ReNcell CX (cell line): Measurements from ENCODE around the genes EFCAB5, ATAD5 and NF1.

DNA sequence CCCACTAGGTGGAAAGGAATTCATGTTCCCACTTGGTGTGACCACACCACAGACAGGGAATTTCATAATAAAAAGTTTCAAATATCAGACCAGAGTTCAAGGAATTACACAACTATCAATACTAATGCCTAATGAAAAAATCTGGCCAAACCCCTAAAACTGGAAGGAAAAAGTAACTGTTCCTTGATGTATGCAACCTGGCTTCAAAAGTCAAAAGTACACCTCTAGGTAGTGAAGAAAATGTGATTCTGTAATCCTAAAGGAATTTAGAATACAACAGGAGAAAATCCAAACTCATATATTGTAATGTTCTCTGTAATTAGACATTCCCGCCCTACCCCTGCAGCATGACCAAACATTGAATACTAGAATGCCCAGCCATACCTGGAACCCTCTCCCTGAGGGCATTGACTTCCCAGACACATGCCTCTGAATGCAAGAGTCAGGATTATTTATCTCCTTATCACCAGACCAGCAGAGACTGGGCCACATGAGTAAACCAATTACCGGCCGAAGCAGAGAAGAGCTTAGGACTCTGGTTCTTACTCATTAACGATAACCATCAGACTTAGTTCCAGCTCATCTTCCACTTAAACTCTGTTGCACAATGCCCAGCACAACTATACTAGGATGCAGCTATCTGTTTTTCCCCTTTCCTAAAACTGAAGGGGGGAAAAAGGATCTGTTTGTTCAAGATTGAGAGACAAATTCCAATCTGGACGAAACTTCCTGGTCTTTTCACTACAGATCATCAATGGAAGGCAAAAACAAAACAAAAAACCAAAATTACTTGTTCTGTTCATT, 88.1 kb upstream of the CORO6 start:
- PRO-cap = no peak

DNA sequence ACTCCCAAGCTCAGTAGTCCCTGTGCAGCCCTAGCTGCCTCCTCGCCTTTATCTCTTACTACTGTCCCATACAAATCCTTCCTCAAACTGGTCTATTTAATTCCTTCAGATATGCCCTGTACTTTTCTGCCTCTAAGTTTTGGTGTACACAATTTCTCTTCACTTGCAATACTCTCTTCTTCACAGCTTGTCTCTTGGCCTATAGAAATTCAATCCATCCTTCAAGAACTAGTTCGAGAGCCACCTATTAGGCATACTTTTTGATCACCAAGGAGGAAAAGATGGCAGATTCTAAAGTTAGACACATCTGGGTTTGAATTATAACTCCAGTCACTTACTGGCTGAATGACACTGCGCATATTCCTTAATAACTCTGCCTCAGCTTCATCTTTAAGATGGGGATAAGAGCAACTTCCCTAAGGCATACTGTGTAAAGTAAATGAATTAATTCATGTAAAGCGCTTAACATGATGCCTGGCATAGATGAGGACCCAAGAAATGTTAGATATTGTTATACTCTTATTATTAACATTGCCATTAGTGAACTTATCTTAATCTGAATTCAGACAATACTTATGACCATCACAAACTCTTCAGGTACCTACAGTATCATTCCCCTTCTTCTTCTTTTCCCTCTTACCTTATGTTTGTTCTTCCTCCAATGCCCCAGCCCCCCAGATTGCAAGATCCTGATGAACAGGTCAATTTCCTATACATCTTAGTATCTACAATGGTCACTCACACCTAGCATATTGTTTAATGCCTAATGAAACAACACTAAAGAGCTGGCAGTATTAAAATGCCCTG, 3.2 kb downstream of the SSH2 start:
- PRO-cap = no peak

GRCh38 chr17:29930416-29930744, 352 bp upstream of the SSH2 start:
- PRO-cap = no peak

DNA sequence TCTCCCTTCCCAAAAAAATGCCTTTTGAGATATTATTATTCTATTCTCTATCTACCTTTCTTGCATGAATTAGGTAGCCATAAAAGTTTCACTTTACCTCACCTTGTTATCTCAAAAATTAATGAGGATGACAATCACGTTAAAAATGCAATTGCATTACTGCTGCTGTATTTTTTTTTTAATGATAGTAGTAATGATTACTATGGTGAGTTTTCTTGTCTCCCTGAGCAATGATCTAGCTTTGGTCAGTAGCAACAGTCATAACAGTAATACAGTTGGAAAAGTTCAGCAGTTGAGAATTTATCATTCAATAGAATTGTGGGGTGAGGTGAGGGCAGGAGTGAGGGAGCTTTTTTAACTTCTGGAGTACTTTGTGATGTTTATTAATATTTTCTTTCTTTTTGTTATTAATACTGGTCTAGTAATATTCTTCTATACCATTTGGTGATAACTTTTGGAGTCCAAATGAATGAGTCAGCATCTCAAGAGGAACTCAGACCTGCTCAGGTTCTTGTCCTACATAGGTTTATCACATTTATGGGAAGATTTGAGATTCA, at the start of gene EFCAB5:
Gene EFCAB5 (plus strand): TSS at position 303 of the 557 bp plus-strand sequence.
- PRO-cap = no peak

- PRO-cap = no peak
These were observed 56.4 kb downstream of the SLC6A4 start for GRCh38 chr17:30178926-30179673.

DNA sequence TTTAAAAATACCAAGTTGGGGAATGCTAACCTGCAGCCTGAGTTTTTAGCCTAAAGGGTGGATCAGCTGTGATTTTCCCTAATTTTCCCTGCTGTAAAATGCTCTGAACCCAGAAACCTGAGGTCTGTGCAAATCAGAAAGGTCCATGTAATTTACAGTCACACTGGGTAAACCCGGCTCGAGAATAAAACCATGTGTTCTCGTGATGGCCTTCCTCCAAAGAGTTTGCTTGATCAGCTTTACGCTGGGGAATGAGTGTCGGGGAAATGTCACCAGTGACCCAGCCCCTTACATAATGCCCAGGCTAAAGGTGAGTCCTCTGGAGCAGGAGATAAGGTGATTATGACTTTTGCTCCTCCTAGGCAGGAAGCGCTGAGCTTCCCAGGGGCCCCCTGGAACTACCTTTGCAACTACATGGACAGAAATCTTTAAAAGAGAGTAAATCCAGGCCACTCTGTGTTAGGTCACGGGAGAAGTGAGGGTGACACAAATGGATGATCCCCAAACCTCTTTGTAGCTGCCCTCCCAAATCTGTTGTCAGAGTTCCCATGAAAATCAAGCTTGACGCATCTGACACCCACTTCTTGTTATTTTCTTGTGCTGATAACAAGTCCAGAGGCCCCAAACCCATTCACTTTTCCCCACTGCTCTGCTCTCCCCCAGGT, 15.6 kb downstream of the SLC6A4 start:
- PRO-cap = no peak

DNA sequence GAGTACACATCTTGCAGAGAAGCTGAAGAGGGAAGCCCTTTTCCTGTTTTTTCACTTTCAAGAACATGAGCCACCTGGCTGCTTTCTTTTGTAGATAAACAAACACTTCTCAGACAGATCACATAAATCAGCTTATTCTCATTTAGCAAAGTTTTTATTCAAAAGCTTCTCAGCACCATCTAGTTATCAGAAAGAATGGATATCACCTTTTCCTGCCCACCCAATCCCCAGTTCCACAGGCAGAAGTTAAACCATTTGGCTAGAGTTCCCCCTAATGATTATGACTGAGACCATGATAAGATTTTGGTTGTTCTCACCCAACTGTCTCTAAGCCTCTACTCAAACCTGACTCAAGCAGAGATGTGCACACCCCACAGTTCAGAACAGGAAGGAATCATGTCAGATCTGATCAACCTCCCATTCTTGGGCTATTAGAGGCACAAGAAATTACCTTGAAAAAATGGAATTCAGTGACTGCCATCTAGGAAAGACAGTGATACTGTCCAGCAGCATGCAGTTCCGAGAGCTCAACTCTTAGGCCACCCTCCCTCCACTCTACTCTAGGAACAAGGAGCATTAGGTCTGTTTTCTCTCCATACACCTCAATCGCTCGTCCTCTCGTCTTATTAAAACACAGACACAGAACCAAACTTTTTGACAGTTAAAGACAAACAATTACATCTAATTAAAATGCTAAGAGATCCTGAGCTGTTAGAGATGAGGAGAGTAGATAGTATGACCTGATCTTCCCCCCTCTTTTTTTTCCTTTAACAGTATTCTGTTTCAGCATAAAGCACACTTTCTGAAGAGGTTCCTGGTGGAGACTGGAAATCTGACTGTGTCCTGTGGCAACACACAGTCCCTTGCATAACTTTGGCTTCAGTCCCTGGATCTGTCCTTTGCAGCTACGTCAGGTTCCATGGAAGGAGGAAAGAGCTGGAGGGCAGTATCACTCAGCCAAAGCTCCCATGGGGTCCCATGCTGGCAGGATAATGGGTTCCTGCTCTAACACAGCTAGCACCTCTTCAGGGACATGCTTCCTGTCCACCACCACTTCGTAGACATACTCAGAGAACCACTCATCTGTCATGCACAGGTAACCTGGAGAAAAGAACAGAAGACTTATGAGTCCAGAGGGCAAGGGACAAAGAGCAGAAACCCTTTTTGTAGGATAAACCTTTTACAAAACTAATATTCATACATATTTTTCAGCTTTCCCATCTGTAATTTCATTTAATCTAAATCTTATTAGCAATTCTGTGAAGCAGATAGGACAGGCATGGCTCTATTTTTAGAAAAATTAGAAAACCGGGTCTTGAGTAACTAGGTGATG, 13.0 kb upstream of the SLC6A4 start:
- PRO-cap = no peak

- PRO-cap = no peak
These were observed 2.6 kb downstream of the BLMH start for GRCh38 chr17:30289265-30289504.

DNA sequence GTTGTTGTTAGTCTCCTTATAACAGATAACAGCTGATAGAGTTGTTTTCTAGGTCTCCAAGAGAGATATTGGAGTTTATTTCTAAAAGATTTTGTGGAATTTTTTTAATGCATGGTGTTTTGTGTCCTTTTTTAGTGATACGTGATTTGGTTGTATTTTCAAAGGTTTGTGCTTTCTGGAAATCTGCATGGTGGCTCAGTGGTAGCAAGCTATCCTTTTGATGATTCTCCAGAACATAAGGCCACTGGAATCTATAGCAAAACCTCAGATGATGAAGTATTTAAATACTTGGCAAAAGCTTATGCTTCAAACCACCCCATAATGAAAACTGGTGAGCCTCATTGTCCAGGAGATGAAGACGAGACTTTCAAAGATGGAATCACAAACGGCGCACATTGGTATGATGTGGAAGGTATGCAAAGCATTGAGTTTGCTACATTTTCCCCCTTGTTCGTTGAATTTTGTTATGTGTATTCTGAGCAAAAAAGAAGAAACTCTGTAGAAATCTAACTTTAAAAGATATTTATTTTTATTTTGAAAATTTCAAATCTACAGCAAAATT, 6.2 kb downstream of the CPD start:
- PRO-cap = no peak

DNA sequence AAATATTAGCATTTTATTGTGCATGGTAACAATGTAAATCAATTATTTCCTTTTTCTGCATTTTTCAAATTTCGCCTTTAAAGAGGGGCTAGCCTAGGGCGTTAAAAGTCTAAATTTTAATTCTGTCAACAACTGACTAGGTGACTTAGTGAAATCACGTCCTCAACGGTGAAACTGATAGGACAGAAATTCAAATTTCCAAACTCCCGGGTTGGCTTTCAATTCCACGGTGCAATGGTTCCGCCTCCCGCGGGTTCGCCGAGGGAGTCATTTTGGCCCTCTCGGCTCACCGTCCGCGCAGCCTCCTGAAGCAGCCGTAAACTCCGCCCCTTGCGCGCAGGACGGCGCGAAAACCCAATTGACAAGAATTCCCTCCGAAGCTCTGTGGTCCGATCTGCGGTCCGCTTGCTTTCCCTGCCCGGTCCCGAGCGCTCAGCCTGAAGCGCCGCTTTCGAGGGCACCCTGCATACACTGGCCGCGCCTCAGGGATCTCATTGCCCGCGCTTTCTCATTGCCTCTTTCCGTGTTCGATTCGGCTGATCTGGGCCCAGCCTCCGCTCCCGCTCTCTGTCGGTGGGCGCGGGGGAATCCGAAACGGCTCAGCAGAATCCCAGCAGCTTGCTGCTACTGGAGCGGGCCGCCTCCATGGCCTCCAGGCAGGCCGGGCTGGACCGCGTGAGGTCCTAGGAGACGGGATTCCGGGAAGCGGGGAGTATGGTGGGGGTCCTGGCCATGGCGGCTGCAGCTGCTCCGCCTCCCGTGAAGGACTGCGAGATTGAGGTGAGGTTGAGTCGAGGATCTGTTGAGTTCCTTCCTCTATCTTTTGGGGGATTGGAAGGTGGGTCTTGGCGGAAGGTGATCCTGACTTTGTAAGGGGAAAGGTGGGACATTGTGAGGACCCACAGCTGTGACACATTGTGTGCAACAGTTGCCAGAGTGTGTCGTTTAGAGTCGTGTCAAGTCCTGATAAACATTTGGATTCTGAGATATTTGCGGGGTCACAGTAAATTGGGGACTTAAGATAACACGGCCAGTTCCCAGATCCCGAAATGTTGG, at the start of gene ATAD5:
Gene ATAD5 (plus strand): TSS at position 333 of the 1,056 bp plus-strand sequence.
- PRO-cap = no peak

- PRO-cap = no peak
These were observed 12.2 kb downstream of the ADAP2 start for GRCh38 chr17:30933756-30934478.

DNA sequence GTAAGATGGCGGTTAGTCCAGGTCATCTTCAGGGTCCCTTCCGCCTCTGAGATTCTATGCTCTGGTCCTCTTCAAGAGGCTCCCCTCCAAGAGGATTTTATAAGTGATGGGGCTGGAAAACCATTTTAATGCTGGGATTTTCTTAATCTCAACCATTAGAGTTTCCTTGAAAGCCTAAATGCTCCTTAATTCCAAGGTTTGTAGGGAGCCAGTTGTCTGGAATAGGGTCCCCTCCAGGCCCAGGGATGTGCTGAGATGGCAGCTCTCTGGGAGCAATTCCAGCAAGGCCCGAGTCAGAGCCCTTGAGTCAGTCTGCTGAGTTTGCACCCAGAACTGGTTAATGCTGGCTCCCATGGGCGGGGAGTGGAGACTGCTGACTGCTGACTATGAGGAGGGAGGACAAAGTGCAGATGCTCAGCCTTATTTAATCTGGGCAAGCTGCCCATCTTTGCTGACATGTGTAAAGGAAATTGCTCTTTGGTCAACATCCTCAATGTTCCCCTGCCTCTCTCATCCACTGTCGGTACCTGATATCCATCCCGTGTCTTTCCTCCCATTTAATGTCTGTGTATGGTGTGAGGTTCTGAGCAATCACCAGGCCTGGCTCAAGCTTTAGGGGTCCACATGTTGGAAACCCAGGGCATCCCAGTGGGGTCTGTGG, 20.2 kb upstream of the RNF135 start:
- PRO-cap = no peak

GRCh38 chr17:30957782-30958733, 12.8 kb upstream of the RNF135 start:
- PRO-cap = no peak

DNA sequence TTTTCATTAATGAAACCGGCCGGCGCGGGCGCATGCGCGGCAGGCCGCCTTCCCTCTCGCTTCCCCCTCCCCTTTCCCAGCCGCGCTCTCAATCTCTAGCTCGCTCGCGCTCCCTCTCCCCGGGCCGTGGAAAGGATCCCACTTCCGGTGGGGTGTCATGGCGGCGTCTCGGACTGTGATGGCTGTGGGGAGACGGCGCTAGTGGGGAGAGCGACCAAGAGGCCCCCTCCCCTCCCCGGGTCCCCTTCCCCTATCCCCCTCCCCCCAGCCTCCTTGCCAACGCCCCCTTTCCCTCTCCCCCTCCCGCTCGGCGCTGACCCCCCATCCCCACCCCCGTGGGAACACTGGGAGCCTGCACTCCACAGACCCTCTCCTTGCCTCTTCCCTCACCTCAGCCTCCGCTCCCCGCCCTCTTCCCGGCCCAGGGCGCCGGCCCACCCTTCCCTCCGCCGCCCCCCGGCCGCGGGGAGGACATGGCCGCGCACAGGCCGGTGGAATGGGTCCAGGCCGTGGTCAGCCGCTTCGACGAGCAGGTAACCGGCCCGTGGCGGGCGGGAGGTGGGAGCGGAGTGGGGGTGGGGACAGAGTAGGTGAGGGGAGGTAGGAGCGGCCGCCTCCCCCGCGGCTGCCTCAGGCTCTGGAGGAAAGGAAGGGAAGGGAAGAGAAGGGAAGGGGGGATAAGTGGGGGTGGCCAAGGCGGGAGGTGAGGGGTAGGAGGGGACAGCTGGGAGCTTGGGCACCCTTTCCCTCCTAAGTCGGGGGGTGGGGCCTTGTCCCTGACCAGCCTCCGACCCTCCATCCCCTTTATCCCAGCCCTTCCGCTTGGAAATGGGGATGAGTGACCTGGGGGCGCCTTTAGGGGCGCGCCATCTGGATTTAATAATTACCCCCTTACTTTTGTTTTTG, at the start of gene NF1:
Gene NF1 (plus strand): TSS at position 141 of the 906 bp plus-strand sequence.
- PRO-cap = bidirectional peak, plus-strand start at position 147 of the sequence, minus-strand start outside the sequence; bidirectional peak, plus-strand start at position 825 of the sequence, minus-strand start at position 633 of the sequence

- PRO-cap = no peak
These were observed 17.8 kb downstream of the OMG start for GRCh38 chr17:31279271-31279653.

DNA sequence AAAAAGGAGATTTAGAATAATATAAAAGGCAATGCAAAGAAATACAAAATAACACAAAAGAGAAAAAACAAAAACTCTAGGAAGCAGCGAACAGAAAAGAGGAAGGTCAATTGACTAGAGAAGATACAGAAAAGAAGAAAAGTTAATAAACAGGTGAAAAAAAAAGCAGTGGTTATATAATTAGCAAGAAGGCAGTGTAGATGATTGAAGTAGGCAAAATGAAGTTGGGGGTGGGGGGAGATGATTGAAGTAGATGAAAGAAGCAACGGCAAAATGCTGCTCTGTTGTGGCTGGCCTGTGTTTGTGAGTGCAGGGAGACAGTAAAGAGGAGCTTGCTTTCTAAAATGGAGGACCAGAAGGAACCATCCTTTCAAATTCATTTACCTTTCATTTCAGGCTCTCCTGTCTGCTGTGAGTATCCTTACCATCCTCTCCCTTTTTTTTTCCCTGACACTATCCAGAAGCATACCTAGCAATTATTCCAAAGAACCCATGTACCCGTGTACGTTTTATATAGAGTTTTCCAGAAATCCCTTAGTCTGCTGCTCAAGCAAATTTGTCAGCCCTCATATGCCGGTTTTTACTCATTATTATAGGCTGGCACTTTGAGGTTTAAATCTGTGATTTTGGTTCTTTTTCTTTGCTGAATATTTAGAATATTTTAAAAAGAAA, 3.5 kb downstream of the EVI2B start:
- PRO-cap = no peak

GRCh38 chr17:31310874-31311422, 2.9 kb downstream of the EVI2B start:
- PRO-cap = no peak

GRCh38 chr17:31317929-31319028, 3.1 kb downstream of the EVI2A start:
- PRO-cap = bidirectional peak, plus-strand start at chr17:31318455, minus-strand start at chr17:31318379

GRCh38 chr17:31416263-31416978, 24.9 kb downstream of the RAB11FIP4 start:
- PRO-cap = bidirectional peak, plus-strand start at chr17:31416700, minus-strand start at chr17:31416492

DNA sequence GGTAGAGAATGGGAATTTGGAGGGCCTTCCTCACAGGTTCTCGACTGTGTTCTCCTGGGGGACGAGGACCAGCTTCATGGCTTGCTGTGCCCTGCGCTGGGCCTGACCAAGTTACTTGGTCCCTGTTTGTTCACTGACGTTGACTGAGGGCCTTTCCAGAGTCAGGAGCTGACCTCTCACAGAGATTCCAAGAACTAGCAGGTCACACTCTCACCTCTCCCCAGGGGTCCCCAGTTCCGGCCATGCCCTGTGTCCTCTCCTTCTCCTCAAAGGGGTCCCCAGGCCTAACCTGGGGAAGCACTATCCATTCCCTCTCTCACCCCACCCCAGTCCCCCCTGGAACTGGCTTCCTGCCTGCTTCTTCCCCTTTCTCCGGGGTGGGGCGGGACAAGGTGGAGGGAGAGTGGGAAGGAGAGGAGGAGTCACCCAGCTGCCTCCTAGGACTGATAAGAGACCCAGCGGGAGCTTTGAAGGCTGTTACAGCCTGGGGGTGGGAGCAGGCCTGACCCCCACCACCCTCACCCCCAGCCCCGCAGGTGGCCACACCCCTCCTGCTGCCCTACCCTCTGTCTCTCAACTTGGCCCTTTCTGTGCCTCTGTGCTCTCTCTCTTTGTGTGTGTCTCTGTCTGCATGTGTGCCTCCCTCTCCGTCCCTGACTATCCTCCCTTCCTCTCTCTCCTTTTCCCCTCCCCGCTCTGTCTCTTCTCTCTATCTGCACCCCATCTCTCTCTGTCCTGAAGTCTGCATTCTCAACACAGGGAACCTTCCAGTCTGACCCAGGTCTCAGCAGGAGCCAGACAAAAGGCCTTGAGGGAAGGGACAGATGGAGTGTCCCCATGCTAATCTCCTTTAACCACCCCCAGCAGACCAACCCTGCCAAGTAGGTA, 65.9 kb downstream of the RAB11FIP4 start:
- PRO-cap = no peak